Mesothelial cell of epicardium (in vitro differentiated cells): ENCODE data around the gene JADE2.

GRCh38 chr5:134525593-134526356 is at the start of gene JADE2:
Gene JADE2, plus strand, starts transcription at chr5:134525670.
- PRO-cap = bidirectional peak, plus-strand start at chr5:134526238, minus-strand start at chr5:134526154

- PRO-cap = no peak
Observed at GRCh38 chr5:134554412-134555126, 29.1 kb downstream of the JADE2 start.

DNA sequence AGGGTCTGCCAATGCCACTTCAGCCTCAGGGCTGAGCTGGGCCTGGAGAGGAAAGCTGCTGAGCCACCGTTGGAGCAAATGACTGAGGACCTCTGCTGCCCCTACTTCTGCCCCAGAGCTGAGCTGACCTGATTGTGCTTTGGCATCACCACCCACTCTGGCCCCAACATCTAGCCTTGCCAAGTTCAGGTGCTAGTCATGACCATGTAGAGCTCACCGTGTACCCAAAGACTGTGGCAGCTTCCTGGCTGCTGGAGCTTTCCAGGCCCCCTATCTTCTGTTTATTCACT is 49.0 kb downstream of the JADE2 start:
- PRO-cap = no peak

- PRO-cap = no peak
Observed at GRCh38 chr5:134750756-134751540, 7.6 kb upstream of the DDX46 start.

GRCh38 chr5:134902148-134902691 is 2.7 kb upstream of the PCBD2 start:
- PRO-cap = no peak

DNA sequence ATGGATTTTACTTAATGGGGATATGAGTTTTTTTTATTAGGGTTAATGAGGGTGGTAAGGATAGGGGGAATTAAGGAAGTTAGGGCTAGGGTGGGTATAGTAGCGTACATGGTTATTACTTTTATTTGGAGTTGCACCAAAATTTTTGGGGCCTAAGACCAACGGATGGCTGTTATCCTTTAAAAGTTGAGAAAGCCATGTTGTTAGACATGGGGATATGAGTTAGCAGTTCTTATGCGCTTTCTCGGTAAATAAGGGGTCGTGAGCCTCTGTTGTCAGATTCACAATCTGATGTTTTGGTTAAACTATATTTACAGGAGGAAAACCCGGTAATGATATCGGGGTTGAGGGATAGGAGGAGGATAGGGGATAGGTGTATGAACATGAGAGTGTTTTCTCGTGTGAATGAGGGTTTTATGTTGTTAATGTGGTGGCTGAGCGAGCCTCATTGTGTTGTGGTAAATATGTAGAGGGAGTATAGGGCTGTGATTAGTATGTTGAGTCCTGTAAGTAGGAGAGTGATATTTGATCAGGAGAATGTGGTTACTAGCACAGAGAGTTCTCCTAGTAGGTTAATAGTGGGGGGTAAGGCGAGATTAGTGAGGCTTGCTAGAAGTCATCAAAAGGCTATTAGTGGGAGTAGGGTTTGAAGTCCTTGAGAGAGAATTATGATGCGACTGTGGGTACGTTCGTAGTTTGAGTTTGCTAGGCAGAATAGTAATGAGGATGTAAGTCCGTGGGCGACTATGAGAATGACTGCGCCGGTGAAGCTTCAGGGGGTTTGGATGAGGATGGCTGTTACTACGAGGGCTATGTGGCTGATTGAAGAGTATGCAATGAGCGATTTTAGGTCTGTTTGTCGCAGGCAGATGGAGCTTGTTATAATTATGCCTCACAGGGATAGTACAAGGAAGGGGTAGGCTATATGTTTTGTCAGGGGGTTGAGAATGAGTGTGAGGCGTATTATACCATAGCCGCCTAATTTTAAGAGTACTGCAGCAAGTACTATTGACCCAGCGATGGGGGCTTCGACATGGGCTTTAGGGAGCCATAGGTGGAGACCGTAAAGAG is 21.7 kb downstream of the PCBD2 start:
- PRO-cap = bidirectional peak, plus-strand start at position 491 of the sequence, minus-strand start at position 565 of the sequence; bidirectional peak, plus-strand start at position 697 of the sequence, minus-strand start at position 744 of the sequence

GRCh38 chr5:135029092-135030137 is 4.6 kb downstream of the PITX1 start:
- PRO-cap = no peak

- PRO-cap = no peak
Observed at GRCh38 chr5:135133920-135134690, 100.1 kb upstream of the PITX1 start.

DNA sequence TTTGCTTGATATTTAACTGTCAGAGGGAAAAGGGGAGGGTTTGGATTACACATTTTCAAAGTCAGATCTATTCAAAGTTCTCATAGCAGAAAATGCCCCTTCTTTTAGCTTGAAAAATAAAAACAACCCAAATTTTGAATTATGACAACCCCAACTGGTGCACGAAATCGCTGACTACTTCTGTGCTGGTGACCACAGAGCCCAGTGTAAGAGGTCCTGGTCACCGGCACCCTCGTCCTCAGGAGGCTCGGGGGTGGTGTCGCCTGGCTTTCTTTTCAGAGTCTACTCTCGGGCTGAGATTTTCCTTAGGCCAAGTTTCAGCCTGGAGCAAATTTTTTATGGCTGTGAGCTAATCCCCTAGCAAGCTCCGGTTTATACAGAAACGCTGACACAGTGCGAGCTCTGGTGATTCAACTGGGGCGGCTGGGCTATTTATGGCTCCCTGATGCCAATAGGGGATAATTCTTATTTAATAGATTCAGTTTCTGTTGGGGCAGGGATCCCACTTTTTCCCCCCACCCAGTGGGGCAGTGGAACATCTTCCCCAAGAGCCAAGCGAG is 129.3 kb downstream of the MACROH2A1 start:
- PRO-cap = no peak

DNA sequence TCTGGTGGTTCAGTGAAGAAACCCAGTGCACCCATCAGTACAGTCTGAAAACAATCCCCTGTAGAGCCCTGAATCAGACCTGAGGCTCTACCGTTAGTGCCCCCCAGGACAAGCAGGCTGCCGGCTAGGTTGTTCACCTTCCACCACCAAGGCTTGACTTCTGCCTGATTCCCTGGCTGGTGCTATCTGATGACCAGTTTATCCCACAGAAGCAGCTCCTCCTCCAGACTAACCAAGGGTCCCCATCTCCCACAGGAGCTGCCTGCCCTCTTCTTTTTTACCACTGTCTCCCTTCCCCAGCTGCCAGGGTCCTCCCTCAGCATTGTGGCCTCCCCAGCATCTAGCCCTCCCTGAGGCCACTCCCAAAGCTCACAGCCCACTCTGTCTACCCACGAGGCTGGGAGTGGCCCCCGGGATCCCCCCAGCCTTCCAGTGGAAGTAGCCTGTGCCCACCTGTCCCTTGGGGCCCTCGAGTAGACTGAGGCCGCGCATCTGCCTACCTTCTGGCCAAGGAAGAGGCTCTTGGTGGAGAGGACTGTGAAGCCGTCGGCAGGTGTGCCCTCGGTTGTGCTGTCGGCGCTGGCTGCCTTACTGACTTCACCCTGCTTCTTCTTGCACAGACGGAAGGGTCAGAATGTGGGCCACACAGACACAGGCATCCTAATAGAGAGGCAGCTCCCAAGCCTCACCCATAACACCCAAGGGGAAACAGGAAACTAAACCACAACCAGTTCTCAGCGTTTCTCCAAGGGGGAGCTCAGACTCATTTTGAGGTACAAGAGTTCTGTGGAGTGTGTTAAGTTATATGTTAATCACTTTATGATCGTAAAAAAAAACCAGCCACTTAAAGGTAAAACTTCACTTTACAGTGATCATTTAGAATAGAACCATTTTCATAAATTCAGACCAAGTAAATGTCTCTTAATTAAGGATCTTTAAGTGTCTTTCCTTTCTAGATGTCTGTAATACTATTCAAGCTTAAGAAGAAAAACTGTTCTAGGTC is 38.7 kb downstream of the MACROH2A1 start:
- PRO-cap = no peak

- PRO-cap = no peak
Observed at GRCh38 chr5:135380188-135380823, 18.7 kb downstream of the MACROH2A1 start.

GRCh38 chr5:135387411-135387916 is 11.6 kb downstream of the MACROH2A1 start:
- PRO-cap = no peak

GRCh38 chr5:135397951-135398834 is 838 bp downstream of the MACROH2A1 start:
- PRO-cap = no peak

GRCh38 chr5:135929798-135930564 is 24.8 kb downstream of the LECT2 start:
- PRO-cap = no peak

DNA sequence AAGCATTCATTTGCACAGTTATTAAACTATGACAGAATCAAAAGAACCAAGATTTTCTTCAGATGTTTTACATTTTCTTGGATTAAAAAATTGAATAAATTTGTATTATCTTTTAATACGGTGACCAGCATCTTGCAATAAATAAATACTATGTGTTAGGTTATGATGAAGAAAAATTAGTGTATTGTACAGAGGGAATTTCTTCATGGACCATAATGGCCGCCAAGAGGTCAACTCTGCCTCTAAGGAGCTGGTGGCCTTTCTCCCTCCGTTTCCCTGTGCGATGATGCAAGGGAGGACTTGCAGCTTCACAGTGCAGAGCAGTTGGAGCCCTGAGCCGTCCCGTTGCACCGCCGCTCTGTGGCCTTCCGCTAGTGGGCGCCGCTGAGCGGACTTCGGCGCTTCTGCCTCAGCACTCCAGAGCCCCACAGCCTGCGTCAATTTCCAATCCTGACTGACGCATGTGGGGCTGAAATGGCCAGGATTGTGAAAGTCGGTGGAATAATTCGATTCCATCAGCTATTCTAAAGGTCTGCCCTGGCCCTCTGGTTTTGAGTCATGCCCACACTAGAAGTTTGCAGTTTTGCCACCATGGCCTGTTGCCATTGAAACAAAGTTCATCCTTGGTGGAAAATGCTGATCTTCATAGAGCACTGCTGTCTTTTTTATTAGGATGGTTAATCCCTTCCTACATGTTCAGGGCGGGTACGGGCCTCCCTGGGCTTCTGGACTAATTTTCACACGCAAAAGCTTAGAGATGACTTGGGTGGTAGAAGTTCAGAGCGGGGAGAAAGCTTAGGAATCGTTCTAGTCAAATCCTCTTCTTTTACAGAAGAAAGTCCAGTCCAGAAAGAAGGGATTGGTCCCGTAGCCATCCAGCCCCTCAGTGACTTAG is 22.7 kb upstream of the LECT2 start:
- PRO-cap = no peak

DNA sequence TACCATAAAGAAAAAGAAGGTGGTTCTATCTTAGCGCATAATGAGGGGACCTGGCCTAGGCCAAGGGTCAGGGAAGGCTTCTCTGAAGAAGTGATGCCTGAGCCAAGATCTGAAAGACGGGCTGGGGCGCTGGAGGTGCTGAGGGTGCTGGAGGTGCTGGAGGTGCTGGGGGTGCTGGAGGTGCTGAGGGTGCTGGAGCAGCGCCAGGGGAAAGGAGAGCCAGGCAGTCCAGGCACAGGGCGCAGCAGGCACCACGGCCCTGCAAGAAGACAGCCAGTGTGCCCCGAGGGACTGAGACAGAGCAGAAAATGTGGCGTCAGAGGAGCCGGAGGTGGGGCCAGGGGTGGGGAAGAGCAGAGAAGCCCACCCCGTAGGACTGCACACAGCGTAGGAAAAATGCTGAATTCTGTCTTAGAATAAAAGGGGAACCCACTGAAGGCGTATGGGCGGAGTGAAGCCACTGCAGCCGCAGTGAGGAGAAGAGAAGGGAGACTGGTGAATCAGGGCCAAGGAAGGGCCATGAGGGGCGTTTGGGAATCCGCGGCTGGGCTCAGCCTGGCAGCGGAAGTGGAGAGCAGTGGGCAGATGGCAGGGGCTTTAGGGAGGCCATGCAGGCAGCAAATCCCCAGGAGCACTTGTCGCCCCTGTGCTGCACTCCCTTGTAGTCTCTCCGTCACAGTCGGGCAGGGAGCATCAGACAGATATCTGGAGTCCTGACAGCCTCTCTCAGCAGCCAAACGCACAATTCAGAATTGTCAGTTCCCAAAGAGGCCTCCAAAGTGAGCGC is 35.8 kb upstream of the LECT2 start:
- PRO-cap = no peak

GRCh38 chr5:136020248-136020546 is 8.6 kb upstream of the TGFBI start:
- PRO-cap = no peak

DNA sequence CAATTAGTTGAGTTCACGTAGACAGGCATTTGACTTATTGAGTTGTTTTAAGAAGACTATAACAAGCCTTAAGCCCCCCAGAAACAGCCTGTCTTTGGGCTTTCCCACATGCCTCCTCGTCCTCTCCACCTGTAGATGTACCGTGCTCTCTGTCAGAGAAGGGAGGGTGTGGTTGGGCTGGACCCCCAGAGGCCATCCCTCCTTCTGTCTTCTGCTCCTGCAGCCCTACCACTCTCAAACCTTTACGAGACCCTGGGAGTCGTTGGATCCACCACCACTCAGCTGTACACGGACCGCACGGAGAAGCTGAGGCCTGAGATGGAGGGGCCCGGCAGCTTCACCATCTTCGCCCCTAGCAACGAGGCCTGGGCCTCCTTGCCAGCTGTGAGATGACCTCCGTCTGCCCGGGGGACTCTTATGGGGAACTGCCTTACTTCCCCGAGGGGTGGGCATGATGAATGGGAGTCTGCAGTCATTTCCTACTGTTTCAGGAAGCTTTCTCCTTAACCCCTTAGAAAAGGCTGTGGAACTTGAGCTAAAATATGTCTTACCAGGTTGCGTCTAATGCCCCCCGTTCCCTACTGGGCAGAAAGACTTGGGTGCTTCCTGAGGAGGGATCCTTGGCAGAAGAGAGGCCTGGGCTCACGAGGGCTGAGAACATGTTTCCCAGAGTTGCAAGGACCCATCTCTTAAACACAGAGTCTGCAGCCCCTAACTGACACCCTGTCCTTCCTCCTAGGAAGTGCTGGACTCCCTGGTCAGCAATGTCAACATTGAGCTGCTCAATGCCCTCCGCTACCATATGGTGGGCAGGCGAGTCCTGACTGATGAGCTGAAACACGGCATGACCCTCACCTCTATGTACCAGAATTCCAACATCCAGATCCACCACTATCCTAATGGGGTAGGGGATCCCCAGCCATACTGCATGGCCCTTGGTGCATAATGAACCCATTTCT is 17.6 kb downstream of the TGFBI start:
- PRO-cap = no peak

DNA sequence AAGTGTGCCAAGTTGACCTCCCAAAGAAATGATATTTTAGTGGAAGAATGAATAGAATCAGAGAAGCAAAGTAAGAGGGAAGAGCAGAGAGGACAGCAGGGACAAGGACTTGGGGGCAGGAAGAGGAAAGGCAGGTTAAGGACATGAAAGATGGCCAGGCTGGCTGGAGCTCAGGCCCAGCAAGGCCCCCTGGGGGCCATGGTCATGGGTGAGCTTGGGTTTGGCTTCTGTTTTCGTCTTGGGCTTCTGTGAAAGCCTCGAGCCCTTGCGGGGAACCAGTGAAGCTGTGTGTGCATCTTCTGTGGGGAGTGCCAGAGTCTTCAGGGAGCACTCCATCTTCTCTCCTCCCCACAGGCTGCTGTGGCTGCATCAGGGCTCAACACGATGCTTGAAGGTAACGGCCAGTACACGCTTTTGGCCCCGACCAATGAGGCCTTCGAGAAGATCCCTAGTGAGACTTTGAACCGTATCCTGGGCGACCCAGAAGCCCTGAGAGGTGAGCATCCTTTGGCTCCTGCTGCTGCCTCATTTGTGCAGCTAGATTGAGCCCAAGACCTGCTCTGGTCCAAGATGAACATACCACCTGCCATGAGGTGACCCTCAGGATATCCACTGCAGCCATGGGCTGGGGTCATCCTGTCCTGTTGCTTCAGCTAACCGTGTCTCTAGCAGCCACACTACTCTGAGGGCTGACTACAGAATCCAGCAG is 20.5 kb downstream of the TGFBI start:
- PRO-cap = no peak

GRCh38 chr5:136060717-136061089 is 31.9 kb downstream of the TGFBI start:
- PRO-cap = no peak